Choroid plexus epithelial cell (primary cell): ENCODE results near the gene KLF11.

DNA sequence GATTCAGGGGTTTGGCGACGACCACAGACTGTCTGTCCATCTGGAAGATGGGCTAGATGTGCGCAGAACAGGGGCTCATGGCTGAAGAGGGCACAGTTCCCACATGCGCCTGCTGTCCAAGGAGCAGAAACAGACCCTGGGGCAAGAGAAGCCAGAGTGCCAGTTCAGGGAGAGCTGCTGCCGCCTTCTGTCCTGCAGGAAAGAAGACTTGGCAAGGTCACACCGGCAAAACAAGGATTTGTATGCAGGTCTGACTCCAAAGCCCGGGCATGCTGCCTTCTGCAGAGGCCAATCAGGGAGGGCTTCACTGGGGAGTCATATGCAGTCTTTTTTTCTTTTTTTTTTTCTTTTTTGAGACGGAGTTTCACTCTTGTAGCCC lies 3.4 kb upstream of the KLF11 start:
- RRBS: no CpG with 5 or more reads among the region's 8 CpGs

GRCh38 chr2:10043495-10044119 lies at the start of gene KLF11:
KLF11 (plus strand) TSS chr2:10043550.
- RRBS: under 1% methylated on average over 37 of the region's 106 CpGs

DNA sequence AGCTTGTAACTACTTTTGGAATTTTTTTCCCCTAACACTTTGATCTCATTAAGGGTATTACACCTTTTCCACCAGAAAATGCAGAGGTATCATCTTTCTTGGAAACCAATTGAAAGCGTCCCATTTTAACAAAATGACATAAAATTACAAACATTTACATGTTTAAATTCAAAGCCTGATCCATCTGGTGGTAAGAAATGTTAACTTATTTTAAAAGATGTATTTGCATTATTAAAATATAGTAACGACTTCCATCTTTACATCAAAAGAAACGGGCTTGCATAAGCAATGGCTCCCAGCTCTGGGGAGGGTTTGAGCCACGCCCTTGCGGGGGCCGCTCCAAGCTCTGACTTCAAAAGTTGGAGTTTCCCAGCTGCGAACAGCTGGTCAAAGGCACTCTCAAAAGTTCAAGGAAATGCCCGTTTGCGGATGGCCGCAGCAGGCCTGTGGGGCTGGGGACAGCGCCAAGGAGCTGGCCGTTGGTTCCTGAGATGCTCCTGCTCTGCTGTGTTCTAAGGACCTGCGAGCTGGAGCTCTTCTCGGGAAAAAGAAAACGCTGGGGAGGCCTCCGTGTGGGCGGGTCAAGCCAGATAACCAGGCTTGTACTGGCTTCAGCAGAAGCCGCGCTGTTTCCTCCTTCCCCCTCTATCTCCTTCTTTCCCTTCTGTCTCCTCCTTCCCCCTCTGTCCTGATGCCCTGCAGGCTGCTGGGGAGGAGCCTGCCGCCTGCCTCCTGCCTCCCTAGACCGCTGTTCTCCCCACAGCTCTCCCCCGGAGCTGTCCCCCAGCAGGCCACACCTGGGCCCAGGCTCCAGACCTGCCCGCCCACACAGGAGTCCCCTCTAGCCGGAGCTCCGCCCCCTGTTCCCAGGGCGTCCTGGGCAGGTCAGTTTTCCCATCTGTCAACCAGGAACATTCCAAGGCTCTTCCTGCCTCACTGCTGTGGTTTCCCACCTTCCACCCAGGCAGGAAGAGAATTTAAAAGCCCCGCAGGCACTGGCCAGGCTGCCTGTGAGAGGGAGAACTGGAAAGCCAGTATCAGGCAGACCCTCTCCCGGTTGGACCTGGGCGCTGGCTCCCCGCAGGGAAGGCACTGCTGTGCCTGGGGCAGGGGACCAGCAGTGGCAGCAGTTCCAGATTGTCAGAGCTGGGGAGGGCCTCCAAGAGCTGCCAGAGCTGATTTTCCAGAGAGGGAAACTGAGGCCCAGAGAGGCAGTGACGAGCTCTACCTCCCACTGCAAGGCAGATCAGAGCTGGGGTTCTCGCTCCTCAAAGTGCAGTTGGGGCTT lies 14.1 kb downstream of the KLF11 start:
- RRBS: 8% methylated on average over 3 of the region's 32 CpGs

DNA sequence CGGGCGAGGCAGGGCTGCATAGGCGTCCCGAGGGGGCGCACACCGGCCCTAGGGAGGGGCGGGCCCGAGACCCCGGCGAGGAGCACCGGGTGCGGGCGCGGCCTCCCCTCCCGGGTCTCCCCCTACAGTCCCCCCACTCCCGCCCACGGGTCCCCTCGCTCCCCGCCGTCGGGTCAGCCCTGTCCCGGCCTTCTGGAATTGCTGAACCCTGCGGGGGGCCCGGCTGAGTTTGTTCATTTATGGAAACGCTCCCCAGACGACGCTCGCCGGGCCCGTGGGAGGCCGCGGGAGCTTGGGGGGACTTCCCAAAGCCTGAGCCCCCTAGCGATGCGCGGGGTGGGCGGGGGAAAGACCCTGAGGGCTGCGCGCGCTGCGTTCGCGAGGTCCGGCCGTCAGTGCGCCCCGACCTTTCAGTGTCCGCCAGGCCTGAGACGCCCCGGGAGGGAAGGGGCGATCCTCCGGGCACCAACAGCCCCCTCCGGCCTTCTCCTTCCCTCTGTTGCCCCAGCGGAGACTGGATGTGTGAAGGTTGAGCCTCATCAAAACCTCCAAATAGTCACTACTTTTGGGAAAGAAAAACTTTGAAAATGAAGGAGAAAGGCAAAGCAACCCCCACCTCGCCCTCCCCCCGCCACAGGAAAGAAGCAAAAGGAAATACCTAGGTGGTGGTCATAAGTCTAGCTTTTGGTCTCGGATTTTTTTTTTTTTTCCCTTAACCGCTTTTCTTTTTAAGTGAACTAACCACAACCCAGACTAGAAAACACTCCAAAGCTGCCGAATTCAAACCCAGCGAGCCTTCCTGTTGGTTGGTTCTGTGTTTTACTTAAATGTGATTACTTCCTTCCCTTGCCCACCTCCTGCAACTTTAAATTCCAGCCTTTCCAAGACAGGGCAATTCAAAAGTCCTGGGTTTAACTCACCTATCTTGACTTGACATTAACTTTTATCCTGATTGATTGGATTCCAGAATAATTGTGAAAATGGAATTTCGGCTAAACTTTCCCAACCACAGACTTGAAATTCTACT lies 531 bp upstream of the CYS1 start:
- RRBS: 1% methylated on average over 25 of the region's 60 CpGs

- RRBS: 18% methylated on average over 2 of the region's 32 CpGs
These were observed 10.9 kb upstream of the CYS1 start for GRCh38 chr2:10091020-10091622.

- RRBS: 95% methylated on average over 2 of the region's 10 CpGs
These were observed 32.6 kb upstream of the HPCAL1 start for GRCh38 chr2:10269935-10270602.

DNA sequence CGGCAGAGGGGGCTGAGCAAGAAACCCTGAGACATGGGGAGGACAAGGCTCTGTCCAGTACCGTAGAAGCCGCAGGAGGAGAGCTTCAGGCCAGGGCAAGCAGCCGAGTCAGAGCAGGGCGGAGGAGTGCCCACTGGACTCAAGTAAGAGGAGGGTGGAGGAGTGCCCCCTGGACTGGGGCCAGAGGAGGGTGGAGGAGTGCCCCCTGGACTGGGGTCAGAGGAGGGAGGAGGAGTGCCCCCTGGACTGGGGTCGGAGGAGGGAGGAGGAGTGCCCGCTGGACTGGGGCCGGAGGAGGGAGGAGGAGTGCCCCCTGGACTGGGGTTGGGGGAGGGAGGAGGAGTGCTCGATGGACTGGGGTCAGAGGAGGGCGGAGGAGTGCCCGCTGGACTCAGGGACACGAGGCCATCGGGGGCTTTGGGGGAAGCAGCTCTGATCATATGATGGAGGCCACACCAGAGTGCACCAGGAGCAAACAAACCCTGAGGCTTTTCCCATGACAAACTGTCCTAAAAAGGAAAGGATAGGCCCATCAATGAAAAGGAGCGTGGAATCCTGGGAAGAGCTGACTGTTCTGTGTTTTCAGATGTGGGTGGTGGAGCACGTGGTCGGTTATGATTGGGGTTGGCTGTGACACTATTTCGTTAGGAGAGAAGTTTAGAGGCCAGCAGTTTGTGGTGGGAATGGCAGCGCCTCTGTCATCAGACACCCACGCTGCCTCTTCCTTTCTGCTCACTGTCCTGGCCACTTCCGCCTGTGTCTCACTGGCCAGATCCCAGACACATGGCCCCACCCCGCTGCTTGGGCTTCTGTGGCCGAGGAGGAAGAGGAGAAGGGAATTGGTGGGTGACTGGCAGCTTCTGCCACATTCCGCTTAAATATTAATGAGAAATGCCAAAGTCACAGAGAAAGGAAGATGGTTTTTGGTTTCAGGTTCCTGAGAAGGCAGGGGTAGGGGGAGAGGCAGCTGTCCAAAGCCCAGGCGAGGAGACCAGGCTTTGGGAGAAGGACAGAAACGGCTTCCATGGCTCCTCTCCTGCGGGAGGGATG lies 24.5 kb upstream of the HPCAL1 start:
- RRBS: 60% methylated on average over 1 of the region's 26 CpGs

DNA sequence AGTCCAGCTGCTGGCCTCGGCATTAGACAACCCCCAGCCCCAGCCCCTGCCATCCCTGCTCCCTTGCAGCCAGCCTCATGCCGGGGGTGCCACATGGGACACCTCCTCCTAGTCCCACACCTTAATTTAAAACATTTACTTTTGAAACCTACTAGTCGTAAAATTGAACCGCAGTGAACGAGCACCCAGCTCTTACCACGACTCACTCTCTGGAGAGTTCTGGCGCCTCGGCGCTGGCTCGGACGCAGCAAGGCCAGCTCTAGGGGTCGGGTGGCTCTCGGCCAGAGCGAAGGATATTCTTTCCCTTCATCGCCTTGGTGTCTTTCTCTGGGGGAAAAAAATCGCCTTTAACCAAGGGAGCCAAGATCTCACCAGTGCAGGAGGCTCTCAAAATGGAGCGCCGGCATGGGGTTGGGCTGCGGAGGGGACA lies 1.8 kb downstream of the HPCAL1 start:
- RRBS: no CpG with 5 or more reads among the region's 19 CpGs

DNA sequence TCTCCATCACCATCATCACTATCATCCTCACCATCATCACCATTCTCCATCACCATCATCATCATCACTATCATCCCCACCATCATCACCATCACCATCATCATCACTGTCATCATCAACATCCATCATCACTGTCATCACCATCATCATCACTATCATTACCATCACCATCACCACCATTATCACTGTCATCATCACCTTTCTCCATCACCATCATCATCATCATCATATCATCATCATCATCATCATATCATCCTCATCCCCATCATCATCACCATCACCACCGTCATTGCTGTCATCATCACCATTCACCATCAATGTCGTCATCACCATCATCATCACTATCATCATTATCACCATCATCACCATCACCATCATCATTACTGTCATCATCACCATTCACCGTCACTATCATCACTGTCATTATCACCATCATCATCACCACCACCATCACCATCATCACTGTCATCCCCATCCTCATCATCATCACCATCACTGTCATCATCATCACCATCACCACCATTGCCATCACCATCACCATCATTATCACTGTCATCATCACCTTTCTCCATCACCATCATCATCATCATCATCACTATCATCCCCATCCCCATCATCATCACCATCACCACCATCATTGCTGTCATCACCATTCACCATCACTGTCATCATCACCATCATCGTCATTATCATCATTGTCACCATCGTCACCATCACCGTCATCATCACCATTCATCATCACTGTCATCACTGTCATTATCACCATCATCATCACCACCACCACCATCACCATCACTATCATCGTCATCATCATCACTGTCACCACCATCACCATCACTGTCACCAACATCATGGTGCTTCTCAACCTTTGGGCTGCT lies 9.6 kb downstream of the HPCAL1 start:
- RRBS: no CpG with 5 or more reads among the region's 7 CpGs

DNA sequence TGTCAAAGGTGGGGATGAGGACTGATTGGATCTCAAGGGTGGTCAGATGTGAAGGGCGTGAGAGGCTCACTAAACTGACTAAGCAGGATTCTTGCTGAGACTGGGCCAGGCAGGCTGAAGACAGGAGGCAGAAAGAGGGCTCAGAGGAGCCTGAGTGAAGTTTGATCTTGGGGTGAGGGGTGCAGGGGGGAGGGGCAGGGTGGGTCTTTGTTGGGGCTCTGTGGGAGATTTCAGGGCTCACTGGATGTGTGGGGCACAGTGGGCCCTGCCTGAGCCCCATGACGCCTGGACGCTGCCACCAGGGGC lies 30.0 kb downstream of the HPCAL1 start:
- RRBS: no CpG with 5 or more reads among the region's 3 CpGs

GRCh38 chr2:10342188-10342828 lies 39.6 kb downstream of the HPCAL1 start:
- RRBS: 13% methylated on average over 1 of the region's 18 CpGs

DNA sequence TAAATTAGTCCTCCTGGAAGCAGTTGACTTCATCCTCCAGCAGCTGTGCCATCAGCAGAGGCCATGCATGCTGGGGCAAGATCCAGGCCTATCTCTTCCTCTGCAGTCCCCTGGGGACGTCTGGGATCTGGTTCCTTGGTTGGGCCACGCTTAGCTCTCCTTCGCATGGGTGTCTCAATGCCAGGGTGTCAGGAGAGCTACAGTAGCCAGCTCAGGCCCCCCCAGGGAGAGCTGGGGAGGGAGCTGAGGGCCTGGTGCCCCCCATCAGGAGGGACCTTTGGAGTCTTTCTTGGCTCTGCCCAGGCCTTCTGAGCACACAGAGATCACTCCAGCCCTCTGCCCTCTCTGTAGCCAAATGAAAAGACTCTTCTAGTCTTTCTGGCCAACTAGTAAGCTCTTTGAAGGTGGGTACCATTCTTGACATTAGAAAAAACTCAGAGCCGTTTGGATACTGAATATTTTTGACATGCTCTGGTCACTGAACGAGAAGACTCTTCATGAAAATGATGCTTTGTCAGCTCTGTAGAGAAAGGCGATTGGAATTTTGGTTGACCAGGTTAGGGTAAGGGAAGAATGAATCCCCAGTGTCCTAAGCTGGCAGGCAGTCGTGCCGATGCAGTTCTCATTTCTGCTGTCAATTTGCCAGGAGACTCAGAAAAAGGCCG lies 49.9 kb downstream of the HPCAL1 start:
- RRBS: no CpG with 5 or more reads among the region's 9 CpGs

- RRBS: no CpG with 5 or more reads among the region's 15 CpGs
These were observed 39.9 kb downstream of the ODC1 start for GRCh38 chr2:10407832-10408926.

GRCh38 chr2:10447398-10447846 lies 705 bp downstream of the ODC1 start:
- RRBS: under 1% methylated on average over 13 of the region's 29 CpGs

DNA sequence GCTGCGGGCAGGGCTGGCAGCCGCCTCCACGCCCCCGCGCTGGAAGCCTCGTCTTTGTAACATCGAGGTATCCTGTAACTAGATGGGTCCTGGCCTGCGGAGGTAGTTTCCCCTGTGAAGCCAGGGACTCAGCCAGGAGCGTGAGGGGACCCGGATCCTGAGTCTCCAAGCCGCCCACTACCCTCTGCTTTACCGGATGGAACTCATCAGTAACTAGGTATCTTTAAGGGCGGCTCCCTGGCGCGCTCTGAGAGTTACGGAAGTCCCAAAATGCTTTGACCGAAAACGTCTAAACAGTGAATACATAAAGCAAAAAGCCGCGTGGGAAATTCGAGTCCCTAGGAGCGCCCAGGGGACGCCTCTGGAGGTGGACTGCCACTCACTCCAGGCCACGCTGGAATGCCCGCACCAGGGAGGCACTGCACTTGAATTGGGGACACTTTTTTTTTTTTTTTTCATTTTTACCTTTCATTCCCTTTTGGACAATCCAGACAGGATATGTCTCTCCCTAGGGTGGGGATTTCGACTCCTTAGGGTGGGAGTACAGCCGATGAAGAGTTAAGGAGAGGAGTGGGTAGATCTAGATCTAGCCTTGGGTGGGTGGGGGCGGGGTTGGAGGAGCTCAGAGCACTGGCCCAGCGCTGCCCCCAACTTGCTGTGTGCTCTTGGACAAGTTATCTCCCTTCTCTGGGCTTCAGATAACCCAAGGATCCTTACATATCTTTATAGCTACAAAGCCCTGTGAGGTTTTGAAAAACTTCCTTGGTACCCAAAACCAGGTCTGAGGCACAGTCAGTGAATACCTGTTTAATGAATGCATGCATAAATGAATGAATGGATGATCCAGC lies 1.1 kb upstream of the ODC1 start:
- RRBS: no CpG with 5 or more reads among the region's 29 CpGs

- RRBS: no CpG with 5 or more reads among the region's 10 CpGs
These were observed 2.4 kb upstream of the ODC1 start for GRCh38 chr2:10450475-10450964.

- RRBS: no CpG with 5 or more reads among the region's 12 CpGs
These were observed 51.1 kb upstream of the ODC1 start for GRCh38 chr2:10499211-10499711.

DNA sequence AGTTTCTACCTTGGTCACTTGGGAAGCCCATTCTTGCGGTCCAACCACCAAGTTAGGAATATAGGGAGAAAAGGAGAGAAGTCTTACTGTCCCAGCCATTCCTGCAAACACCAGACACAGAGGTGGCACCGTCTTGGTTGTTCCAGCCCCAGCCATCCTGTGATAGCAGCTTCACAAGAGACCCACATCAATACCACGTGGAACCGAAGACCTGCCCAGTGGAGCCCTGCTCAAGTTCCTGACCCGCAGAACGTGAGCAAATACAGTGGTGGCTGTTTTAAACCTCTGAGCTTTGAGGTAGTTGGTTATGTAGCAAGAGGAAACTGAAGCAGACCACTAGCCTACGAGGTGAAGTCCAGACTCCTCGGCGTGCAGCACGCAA lies 96.0 kb upstream of the ODC1 start:
- RRBS: no CpG with 5 or more reads among the region's 10 CpGs

DNA sequence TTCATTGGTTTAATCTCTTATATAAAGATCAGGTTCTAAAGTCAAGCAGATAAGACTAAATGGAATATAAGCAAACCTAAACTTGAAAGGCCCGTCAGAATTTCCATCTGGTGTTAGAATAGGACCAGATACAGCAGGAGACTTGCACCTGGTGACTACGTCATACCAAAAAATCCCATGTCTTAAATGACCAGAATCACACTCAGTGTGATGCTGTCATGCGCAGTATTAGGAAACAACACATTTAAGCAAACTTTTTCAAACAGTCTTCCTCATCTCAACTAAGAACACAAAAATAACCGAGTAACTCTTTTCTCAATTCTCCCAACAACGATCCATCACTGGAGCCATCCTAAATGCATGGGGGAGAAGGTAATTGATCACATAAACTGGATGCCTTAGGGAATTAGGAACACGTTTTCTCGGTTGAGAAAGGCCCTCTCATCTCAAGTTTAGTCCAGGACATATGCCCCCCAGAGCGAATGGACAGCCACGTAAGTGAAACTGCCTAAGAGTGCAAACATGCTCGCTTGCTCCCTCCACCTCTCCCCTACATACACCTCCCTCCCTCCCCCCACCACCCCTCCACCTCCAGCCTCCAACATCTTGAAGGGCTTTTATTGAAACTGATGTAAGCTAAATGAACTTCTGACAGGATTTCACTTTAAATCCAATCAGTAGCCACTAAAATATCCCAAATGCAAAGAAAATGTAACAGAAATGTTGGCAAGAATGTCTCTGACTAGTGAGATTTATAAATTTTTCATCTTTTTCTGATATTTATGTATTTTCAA lies 61.0 kb downstream of the NOL10 start:
- RRBS: no CpG with 5 or more reads among the region's 10 CpGs

DNA sequence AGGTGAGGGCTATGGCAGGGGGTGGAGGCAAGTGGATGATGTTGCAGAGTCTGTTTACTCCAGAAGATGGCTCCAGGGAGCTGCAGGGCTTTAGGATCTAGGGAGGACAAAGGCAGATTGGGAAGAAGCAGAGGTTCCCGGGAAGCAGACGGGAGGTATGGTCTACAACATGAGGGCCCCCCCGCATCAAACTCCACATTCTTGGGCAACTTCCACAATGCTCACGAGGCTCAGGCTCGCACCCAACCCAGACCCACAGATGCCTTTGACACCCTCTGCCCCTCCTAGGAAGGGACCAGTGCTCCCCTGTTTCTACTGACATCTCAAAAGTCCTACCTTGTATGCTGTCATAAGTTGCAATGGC lies 12.0 kb upstream of the ATP6V1C2 start:
- RRBS: no CpG with 5 or more reads among the region's 5 CpGs